ENCODE measurements around the gene ZNF267.

GRCh38 chr16:31490329-31491035 lies 7.6 kb downstream of the SLC5A2 start:
- PRO-cap = no peak
- CAGE, long polyA plus RNA = no peak

DNA sequence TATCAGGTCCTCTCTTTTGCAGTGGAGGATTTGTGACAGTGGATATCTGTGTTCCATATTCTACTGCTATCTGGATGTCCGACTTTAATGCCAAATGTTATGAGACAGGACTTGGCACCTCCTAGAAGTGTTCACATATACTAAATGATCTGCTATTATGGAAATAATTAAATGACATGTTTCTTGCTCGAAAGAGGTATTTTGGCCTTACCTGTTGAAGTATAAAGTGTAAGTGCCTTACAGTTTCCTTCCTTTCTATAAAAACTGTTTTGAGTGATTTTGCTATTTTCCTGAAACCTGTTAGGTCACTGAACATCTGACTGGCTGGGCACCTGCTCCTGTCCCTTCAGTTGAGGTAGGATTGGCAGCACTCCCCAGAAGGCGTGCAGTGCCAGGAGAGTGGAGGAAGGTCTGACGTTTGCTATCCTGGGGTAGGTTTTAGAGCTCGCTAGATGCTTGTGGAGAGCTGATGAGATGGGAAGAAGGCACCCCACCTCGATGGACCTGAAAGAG lies 1.1 kb downstream of the KRBOX5 start:
- PRO-cap = unidirectional peak, plus-strand start at position 390 of the sequence
- CAGE, long polyA plus RNA = no peak

DNA sequence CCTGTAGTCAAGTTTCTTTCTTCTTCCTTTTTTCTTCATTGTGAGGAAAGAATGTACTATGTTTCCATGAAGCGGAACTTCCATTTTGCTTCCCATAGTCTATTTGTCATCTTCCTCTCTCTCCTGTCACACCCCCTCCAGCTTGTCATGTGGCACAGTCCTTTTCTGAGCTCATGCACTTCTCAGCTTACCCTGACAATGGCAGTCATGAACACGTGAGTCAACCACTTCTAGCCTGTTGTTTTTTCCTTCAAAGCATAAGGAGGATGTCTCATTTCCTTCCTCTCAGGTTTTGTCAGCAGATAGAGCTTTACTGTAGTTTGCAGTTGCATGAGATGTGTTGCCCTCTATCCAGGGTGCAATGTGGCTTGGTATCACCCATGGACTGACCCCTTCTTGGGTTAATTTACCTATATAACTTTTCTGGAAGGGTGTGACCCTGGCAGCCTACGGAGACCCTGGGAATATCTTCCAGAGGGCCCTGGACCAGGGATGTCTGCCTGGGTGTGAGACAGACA lies 4.1 kb upstream of the ZNF267 start:
- PRO-cap = no peak
- CAGE, long polyA plus RNA = no peak

GRCh38 chr16:31873393-31873687 lies 267 bp upstream of the ZNF267 start:
- PRO-cap = bidirectional peak, plus-strand start at chr16:31873780, minus-strand start at chr16:31873611
- CAGE, long polyA plus RNA = no peak

DNA sequence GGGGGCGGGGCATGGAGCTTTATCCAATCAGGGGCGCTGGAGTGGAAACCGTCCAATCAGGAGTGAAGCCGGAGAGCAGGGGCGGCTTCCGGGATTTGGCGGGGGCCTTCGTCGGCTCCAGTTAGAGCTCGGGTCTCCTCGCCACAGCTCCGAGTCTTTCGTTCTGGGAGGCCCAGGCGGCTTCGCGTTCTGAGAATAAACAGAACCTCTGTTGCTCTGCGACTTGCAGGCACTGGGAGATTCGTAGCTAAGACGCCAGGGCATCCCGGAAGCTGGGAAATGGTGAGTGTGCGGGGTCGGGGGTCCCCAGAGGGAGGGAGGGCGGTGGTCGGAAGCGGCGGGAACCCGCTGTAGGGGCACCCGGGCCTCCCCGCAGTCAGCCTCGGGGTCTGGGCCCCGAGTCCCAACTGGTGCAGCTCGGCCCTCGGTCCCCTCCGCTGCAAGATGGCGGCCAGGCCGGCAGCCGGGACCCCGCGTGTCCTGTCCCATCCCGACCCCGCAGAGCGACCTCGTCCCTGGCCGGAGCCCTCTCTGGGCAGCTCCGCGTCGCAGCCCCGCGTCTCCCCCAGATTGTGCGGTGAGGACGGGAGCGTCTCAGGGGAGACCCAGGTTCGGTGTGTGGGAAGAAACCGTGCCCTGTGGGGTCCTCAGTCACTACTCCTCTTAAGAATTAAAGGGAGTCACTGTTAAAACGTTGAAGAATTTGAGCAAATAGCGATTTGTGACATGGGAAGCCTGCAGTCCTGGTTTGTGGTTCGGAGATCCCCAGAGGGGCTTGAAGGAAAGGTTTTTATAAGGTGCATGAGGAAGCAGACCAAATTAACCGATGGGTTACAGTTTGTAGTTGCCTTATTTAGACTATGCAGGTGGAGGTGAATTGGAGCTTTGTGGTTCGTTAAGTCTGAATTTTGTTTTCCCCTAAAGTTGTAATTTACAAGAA lies at the start of gene ZNF267:
Gene ZNF267 (plus strand): TSS at position 120 of the 940 bp plus-strand sequence.
- PRO-cap = bidirectional peak, plus-strand start at position 93 of the sequence, minus-strand start outside the sequence; bidirectional peak, plus-strand start at position 415 of the sequence, minus-strand start at position 403 of the sequence
- CAGE, long polyA plus RNA = start-site peak on the plus strand centred at position 107 of the sequence, 36 bp wide, 91 and 69 reads in 2 replicates

- PRO-cap = no peak
- CAGE, long polyA plus RNA = no peak
Observed at GRCh38 chr16:32085406-32085765, 167.7 kb upstream of the TP53TG3D start.

- PRO-cap = no peak
- CAGE, long polyA plus RNA = no peak
Observed at GRCh38 chr16:35151545-35151807, 1692.1 kb downstream of the TP53TG3F start.

GRCh38 chr16:35526021-35526558 lies 2066.7 kb downstream of the TP53TG3F start:
- PRO-cap = no peak
- CAGE, long polyA plus RNA = no peak

DNA sequence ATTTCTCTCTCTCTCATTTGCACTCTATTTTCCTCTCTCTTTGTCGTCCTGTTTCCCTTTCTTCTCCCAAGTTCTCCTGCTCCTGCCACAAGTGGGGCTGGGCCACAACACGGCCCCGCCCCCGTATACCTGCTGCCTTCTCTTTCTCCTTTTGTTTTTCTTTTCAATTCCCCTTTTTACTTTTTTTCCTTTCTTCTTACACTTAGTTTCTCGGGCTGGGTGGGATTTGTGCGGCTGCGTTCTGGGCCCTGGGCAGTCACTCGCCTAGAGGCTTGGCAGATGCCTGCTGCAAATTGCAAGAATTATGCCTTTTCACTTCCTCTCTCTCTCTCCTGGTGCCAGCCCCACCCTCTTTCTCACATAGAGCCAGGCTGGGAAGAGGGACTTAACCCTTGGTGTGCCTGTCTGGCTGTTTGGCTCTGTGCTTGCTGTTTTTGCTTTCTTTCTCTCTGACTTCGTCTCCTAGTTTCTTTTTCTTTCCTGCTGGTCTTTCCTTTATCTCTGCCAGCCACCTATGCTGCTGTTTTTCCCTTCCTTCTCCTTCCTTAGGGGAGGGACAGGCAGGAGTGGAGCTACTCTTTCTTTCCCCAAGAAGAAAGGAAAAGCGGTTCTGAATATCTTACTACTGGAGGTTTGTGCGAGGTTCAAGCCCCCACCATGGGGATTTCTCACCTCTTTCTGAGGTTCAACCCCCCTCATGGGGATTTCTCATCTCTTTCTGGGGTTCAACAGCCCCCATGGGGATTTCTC lies 2139.6 kb downstream of the TP53TG3F start:
- PRO-cap = no peak
- CAGE, long polyA plus RNA = no peak

DNA sequence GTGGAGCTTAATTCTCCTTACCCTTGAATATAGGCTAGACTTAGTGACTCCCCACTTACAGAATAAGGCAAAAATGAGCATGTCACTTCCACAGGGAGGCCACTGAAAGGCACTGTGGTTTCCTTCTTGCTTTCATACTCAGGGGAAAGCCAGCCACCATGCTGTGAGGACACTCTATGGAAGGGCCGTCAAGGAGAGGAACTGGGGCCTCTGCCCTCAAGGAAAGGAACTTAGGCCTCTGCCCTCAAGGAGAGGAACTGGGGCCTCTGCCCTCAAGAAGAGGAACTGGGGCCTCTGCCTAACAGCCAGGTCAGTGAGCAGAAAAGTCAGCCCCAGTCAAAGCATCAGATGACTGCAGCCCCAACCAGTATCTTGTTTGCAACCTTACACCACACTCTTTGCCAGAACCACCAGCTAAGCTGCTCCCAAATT lies 30.0 kb downstream of the VPS35 start:
- PRO-cap = no peak
- CAGE, long polyA plus RNA = no peak

DNA sequence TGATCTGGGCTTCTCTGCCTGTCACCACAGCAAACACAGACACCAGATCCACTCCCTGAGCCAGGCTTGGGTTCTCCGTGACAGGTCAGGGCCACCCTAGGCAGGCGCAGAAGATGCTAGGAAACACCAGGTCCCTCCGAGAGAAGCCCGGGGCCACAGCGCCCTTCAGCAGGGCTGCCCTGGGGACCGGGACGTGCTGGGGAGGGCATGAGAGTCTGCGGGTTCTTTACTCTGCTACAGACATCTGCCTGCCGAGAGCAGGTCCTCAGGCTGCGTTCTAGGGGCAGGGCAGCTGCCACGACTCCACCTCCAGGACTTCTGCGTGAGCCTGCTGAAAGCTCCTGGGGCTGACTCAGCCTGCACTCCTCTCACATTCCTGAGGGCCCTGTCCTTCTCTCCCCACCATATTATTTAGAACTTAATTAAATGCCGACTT lies 11.5 kb downstream of the MYLK3 start:
- PRO-cap = no peak
- CAGE, long polyA plus RNA = no peak

DNA sequence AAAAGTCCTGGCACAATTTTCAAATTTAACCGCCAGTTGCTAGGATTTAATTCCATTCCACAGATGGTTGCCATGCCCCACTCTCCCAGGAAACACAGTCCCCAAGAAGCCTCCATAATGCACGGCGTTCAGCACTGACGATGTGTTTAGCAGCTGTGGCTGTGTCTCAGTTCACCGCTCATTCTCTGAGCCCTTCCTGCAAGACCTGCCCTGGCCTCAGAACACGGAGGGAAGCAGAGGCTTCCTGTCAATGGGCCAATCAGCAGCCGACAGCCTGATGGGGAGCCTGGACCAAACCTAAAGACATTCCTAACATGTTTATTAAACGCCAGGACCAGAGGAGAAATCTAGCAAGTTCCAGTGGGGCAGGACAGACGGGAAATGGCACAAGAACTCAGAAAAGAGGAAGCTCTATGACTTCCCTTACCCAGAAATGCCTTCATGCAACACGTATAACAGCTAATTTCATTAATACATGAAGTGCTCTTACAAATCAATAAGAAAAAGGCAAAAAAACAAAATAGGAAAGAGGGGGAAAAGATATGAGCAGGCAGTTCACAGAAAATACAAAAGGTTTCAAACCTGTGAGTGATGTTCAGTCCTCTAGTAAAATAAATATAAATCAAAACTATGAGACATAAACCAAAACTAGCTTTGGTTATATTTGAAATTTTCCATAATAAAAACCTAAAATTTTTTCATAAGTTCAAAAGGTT lies 4.7 kb downstream of the MYLK3 start:
- PRO-cap = unidirectional peak, minus-strand start at position 386 of the sequence
- CAGE, long polyA plus RNA = no peak

DNA sequence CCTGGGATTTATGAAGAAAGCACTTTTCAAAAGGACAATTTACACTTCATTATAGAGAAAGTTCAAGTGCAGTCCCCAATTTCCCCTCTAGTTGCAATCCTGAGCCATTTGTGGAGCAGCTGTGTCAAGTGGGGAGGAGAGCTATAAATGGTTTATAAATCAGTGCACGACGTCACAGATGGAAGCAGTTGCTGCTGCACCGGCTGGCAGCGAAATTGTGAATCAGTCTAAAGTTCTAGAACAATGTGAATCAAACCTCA lies 26.6 kb upstream of the C16orf87 start:
- PRO-cap = no peak
- CAGE, long polyA plus RNA = no peak

GRCh38 chr16:46882351-46883173 lies 1.6 kb upstream of the GPT2 start:
- PRO-cap = no peak
- CAGE, long polyA plus RNA = no peak

- PRO-cap = no peak
- CAGE, long polyA plus RNA = no peak
Observed at GRCh38 chr16:46903369-46904139, 19.4 kb downstream of the GPT2 start.

DNA sequence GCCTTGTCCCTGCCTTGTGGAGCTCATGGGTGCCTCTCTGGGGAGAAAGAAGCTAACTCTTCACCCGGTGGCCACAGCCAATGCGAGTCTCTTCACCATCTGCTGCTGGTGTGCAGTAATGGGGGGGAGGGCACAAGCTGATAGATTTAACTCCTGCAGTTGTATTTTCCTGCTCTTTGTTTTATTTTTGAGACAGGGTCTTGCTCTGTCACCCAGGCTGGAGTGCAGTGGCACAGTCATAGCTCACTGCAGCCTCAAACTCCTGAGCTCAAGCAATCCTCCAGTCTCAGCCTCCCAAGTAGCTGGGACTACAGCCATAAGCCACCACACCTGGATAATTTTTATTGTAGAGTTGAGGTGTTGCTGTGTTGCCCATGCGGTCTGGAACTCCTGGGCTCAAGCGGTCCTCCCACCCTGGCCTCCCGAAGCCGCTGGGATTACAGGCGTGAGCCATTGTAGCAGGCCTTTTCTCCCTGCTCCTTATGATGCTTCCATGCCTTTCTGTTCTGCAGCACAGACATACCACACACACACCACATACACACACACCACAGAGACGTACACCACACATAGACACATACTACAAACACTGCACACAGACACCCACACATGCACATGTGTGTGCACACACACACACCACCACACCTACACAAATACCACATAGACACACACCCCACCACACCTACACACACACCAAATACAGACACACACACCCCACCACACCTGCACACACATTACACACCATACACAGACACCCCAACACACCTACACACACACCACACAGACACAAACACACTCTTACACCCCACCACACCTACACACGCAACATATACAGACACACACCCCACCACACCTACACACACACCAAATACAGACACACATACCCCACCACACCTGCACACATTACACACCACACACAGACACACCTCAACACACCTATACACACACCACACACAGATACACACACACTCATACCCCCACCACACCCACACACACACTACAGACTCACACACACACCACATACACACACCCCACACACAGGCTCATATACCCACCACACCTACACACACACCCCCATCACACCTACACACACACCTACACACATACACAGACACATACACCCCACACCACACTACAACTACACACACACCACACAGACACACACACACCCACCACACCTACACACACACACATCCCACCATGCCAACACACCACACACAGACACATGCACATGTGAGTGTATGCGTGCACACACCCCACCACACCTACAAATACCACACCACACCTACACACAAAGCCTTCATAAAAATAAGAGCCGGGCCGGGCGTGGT lies 31.1 kb downstream of the GPT2 start:
- PRO-cap = no peak
- CAGE, long polyA plus RNA = no peak

DNA sequence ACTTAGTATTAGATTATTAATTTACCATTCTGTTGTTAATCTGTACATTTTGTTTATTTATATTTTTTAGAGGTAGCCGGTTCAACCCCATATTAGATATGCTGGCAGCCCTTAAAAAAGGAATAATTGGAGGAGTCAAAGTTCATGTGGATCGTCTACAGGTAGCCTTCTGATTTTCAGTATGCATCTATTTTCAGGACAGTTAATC lies 189.5 kb downstream of the PHKB start:
- PRO-cap = no peak
- CAGE, long polyA plus RNA = no peak

GRCh38 chr16:47668981-47669479 lies 207.9 kb downstream of the PHKB start:
- PRO-cap = no peak
- CAGE, long polyA plus RNA = no peak

DNA sequence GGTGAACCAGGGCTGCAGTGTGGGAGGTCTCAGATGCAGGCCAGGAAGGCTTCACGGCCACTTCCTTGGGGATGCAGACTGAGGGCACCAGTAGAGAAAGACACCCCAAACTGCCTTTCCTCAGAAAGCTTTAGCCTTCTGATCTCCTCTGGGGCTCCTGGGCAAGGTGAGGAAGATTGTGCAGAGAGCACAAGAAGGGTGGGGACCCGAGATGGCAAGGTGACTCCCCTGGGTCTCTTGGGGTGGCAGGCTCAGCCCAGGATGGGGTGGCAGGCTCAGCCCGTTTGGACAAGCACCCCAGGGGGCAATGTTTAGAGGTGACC lies 39.3 kb downstream of the ABCC12 start:
- PRO-cap = no peak
- CAGE, long polyA plus RNA = no peak

DNA sequence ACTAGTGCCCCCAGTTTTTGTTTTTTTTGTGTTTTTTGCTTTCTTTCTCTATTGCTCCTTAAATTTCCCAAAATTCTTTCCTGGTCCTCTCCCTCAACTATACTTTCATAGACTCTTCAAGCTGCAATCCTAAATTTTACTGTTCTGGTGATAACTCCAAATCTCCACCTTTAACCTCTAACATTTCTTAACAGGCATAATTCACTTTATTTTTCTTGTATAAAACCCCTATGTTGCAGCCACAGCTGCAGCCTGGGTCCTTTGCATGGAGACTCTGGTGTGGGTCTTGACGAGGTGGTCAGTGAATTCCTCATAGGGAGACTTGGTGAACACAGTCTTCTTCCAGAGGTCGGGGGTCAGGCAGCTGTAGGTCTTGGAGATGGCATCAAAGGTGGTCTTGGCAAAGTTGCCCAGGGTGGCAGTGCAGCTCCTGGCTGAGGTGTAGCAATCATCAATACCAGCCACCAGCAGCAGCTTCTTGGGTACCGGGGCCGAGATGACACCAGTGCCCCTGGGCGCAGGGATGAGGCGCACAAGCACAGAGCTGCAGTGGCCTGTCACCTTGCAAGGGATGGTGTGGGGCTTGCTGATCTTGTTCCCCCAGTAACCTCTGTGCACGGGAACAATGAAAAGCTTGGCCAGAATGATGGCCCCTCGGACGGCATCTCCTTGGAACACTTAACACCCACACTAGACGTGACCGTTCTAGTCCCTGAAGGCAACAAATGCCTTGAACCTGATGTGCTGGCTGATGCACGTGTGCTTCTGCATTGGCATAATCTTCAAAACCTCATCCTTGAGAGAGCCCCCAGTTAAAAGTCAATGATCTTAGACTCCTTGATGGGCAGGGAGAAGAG lies 32.5 kb downstream of the N4BP1 start:
- PRO-cap = no peak
- CAGE, long polyA plus RNA = no peak